Metastatic Pancreatic Carcinoma in the Ovary (tissue), 1 donor: ENCODE data around the genes TMEM39B and HDAC1.

DNA sequence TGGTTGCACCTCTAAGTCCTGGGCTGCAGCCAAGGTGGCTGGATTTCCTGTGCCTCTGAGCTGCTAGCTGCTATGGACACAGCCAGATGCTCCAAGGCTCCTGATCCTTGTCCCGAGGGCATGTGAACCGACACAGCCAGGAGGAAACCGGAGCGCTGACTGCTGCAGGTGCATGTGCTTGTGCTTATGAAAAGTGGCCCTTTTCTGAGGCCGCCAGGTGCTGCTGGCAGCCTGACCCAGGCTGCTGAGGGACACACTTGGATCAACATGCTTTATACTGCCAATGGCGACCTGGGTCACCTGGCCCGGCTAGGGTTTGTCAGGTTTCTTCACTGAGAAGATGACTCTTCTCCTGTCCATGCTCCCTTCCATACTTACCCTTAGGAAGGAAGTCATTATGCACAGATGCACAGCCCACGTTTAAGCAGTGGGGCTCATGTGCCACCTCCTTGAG is 14.9 kb upstream of the SPOCD1 start:
- PRO-cap = no peak

DNA sequence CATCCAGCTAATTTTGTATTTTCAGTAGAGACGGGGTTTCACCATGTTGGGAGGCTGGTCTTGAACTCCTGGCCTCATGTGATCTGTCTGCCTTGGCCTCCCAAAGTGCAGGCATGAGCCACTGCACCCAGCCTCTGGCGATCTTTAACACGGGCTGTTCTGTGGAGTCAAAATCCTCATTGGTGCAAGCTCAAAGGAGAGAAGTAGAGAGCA is 34.5 kb downstream of the PTP4A2 start:
- PRO-cap = no peak

- PRO-cap = no peak
Observed at GRCh38 chr1:31911467-31912307, 26.5 kb downstream of the PTP4A2 start.

GRCh38 chr1:32023377-32023816 is 9.7 kb downstream of the KHDRBS1 start:
- PRO-cap = no peak

GRCh38 chr1:32031336-32031889 is 17.7 kb downstream of the KHDRBS1 start:
- PRO-cap = no peak

DNA sequence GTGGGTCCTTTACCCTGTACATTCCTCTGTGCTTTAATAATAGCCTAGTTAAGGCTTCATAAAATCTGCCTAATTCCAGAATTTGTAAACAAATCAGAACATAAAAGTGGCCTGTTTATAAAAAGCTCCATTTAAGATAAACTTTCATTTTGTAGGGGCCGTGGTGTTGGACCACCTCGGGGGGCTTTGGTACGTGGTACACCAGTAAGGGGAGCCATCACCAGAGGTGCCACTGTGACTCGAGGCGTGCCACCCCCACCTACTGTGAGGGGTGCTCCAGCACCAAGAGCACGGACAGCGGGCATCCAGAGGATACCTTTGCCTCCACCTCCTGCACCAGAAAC is 24.0 kb downstream of the KHDRBS1 start:
- PRO-cap = no peak

DNA sequence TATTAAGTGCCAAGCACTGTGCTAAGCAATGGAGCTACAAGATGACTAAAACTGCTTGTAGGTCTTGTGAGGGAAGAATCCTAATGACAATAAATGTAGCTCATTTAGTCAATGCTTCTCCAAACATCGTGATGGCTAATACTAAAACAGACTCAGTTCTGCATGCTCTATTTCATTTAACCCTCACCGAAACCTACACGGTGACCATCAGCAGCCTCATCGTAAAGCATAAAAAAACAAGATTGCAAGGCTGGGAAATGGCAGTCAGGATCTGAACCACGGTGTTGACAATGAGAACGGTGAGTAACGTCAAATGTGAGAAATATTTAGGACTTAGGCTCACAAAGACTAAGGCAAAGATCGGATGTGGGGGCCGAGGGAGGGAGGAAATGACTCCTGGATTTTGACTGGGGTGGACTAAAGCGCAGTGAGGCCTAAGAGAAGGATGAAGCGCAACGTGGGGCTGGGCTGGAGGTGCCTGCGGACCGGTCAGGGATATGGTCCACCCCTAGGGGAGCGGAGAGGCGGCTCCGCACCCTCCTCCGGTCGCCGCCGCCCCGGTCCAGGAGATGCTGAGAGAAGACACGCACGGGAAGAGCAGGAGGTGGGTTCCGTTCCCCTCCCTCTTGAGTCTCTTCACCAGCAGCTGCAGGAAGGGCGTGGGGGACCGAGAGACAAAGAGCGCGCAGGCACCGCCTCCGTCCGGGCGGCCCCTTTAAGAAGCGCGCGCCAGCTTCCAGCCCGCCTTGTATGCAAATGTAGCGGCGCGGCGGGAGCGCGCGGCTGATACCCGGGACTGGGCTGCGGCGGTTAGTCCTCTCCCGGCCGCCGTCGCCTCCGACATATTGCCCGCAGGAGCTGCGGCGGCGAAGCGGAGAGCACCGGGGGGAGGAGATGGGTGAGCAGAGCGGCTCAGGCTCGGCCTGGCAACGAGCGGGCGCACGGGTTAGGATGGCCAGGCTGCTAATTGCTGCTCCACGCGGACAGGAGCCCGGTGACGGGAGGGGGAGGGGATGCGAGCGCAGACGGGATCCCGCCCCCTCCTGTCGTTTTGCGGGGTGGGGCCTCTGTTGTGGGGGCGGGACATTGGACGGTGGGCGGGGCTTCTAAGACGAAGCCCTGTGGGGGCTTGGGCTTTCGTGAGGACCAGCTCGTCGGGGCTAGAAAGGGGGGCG is at the start of gene TMEM39B:
Gene TMEM39B, plus strand, starts transcription at position 786 of the 1,175 bp plus-strand sequence.
- PRO-cap = bidirectional peak, plus-strand start at position 786 of the sequence, minus-strand start at position 691 of the sequence; bidirectional peak, plus-strand start outside the sequence, minus-strand start at position 1,053 of the sequence

- PRO-cap = no peak
Observed at GRCh38 chr1:32215841-32216710, 6.1 kb downstream of the TMEM234 start.

DNA sequence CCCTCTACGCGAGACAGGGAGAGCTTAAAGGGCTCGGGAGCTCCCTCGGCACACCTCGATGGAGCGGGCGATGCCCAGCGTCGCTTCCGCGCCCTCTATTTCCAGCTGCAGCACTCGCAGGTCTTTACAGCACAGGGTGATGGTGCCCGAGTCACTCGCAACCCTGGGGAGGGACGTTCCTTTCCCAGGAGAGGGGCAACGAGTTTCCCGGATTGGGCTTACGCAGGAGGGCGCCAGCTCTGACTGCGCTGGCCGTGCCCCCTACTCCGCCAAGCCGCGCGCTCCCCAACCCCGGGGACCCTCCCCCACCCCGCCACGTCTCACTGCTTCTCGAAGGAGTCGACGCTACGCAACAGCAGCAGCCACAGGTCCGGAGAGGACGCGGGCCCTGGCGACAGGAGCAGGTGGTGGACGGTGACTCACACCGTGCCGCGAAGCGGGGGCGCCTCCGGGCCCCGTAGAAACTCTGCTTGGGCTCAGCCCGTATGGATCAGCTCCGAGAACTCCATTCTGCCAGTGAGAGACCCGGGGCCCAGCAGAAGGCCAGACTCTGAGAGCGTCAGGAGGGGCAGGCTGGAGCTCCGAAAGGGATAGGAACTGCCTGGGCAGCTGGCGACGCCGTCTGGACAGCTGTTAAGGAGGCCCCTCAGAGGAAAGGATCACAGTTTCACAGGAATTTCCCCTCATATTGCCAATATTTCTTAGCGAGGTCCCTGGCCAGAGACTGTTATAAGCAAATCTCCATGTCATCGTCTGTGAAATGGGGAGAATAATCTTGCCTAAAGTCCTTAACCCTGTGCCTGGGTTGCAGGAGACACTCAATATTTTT is 5.7 kb upstream of the FAM167B start:
- PRO-cap = bidirectional peak, plus-strand start at position 394 of the sequence, minus-strand start at position 263 of the sequence

DNA sequence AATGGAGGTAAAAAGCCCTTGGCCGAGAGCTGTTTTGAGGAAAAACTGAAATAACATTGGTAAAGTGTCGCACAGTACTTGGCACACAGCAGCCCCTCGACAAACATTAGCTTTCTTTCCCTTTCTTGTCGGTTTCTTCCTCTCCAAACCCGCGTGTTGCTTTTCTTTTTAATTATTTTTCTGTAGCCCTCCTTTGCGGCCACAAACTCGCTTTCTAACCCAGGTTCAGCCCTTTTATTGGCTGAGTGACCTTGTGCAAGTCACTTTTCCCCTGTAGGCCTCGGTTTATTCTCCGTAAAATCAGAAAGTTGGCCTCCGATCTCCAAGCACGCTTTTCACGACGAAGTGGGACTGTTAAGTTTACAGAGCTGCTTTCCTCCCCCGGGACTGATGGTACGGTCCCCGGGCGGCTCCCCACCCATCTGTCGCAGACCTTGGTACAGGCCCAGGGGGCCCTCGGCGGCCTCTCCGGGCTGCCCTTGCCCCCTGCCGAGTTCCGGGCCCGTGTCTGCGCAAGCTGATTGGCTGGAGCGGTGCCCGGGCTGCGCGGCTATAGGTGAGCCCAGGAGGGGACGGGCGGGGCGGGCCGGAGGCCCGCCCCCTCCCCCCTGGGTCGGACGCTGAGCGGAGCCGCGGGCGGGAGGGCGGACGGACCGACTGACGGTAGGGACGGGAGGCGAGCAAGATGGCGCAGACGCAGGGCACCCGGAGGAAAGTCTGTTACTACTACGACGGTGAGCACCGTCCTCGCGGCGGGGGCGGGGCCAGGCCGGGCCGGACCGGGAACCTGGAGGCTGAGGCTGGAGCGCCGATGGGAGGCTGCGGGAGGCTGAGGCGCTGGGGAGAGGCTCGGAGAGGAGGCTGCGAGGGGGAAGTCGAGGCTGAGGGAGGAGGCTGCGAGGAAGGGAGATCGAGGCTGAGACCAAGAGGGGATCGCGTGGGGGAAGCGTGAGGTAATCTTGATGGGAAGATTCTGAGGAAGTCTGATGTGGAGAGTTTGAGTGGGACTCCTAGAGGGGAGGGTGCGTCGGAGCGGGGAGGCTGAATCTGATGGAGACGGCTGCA is at the start of gene HDAC1:
Gene HDAC1, plus strand, starts transcription at position 599 of the 1,065 bp plus-strand sequence.
- PRO-cap = bidirectional peak, plus-strand start at position 660 of the sequence, minus-strand start at position 339 of the sequence; unidirectional peak, minus-strand start at position 719 of the sequence

GRCh38 chr1:32322529-32323058 is 13.4 kb downstream of the MARCKSL1 start:
- PRO-cap = no peak

- PRO-cap = no peak
Observed at GRCh38 chr1:32386689-32387426, 7.4 kb downstream of the BSDC1 start.

- PRO-cap = no peak
Observed at GRCh38 chr1:32387985-32388193, 6.4 kb downstream of the BSDC1 start.

GRCh38 chr1:32623527-32623996 is 26.8 kb downstream of the ZBTB8OS start:
- PRO-cap = no peak

GRCh38 chr1:32694823-32695505 is 7.6 kb downstream of the SYNC start:
- PRO-cap = no peak

- PRO-cap = no peak
Observed at GRCh38 chr1:32742942-32743464, 1.4 kb downstream of the KIAA1522 start.

DNA sequence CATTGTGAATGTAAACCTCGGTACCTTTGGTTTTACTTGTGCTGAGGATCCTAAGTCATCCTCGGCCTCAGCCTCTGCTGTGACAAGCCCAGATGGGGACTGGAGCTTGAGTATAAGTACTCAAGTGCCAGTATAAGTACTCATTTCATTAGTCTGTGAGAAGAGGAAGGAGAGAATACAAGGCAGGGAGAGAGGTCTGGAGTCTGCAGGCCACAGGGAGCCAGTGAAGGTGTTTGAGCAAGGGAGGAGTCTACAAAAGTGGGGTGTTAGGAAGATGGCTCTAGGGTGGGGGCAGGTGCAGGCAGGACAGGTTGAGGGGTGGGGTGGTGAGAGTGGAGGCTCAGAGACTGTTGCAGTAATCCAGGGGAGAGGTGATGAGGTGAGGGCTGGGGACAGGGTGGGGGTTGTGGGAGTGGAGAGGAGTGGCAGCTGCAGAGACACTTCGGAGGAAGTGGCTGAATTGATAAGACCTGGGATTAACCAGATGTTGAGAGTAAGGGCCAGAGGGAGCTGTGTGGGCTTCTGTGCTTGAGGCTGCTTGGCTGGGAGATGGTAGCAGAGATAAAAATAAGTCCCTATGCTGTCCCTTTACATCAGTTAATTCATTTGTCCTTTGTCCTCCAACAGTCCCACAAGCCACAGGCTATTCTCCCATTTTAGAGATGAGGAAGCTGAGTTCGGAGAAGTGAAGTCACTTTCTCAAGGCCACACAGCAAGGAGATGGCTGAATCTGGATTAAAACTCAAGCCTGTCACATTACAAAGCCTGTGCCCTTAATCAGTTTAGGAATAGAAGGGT is 15.6 kb downstream of the KIAA1522 start:
- PRO-cap = no peak

- PRO-cap = no peak
Observed at GRCh38 chr1:32932591-32933123, 31.5 kb upstream of the TMEM54 start.

DNA sequence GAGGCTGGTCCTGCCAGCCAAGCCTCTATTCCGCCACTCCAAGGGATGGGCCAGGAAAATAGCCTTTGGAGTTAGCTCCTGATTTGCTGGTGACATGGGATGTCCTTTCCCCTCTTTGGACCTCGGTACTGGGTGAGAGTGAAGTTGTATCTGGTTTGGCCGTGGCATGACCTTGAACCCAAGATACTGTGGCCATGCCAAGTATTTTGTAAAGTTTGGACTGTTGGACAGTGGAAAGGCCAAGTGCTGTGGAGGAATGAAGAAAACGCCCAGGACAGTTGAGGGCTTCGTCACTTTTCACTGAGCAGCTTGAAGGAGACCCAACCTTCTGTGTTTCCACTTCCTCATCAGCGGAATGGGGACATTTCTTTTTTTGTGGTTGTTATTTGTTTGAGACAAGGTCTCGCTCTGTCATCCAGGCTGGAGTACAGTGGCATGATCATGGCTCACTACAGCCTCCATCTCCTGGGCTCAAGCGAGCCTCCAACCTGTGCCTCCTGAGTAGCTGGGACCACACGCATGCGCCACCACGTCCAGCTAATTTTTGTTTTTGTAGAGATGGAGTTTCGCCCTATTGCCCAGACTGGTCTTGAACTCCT is 28.5 kb upstream of the RNF19B start:
- PRO-cap = no peak

DNA sequence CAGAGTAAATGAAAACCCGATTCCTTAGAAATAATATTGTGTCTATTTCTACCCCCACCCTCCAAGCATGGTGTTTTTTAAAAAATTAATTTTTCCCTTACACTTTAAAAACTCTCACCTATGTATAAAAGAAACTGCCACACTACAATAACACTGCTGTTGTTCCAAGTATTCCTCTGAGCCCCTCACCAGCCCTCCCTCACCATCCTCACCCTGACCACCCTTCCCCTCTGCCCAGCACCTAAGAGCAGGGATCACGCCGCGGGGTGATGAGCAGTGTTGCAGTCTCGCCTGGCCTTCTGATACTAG is 26.2 kb downstream of the AK2 start:
- PRO-cap = no peak